Spinal cord (tissue), 3 donors: ENCODE results near the genes RRAD, CTCF and LCAT.

GRCh38 chr16:66925397-66925982, at the start of gene RRAD:
RRAD (minus strand) TSS chr16:66925535.
- PRO-cap = no peak
- RAMPAGE, long total RNA = no peak

GRCh38 chr16:66953447-66953957, 7.6 kb upstream of the CES3 start:
- PRO-cap = no peak
- RAMPAGE, long total RNA = no peak

DNA sequence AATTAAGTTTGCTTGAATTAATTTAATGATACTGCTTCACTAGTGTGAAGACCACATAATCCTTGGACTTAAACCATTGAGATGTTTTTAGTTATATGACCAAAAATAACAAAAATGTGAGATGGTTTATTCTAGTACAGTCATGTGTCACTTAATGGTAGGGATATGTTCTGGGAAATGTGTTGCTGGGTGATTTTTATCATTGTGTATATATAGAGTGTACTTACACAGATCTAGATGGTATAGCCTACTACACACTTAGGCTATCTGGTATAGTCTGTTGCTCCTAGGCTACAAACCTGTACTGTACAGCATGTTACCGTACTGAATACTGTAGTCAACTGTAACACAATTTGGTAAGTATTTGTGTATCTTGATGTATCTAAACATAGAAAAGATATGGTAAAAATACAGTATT, 10.0 kb downstream of the CBFB start:
- PRO-cap = no peak
- RAMPAGE, long total RNA = no peak

DNA sequence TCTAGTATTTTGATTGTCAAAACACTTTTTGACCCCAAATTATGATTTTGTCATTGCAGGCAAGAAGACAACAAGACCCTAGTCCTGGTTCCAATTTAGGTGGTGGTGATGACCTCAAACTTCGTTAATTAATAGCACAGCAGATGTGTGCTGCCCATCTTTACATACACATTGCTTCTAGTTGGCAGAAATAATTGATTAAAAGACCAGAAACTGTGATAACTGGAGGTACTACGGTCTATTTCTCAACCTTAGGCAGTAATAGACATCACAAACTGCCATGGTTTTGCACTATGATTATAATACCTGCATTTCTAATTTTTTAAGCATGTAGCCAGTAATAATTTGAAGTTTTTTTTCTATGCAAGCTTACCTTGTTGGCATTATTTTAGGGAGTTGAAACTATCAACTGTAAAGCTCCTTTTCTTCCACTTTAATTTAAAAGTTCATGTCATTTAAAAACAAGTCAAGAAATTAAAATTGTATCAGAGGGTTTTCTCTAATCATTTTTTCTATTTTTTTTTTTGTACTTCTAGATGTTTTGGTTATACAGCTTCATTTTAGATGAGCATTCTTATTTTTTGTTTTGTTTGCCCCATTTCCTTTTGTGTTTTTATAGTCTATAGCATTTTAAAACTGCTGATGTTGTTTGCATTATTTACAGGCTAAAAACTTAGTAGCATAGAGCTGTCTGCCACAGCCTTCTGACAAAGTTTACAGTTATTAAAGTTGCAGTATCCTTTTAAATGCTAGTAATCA, 10.9 kb upstream of the PHAF1 start:
- PRO-cap = no peak
- RAMPAGE, long total RNA = no peak

- PRO-cap = no peak
- RAMPAGE, long total RNA = no peak
Measured at GRCh38 chr16:67148890-67150027, 1.5 kb downstream of the B3GNT9 start.

GRCh38 chr16:67170159-67171123, 5.9 kb downstream of the HSF4 start:
- PRO-cap = no peak
- RAMPAGE, long total RNA = no peak

DNA sequence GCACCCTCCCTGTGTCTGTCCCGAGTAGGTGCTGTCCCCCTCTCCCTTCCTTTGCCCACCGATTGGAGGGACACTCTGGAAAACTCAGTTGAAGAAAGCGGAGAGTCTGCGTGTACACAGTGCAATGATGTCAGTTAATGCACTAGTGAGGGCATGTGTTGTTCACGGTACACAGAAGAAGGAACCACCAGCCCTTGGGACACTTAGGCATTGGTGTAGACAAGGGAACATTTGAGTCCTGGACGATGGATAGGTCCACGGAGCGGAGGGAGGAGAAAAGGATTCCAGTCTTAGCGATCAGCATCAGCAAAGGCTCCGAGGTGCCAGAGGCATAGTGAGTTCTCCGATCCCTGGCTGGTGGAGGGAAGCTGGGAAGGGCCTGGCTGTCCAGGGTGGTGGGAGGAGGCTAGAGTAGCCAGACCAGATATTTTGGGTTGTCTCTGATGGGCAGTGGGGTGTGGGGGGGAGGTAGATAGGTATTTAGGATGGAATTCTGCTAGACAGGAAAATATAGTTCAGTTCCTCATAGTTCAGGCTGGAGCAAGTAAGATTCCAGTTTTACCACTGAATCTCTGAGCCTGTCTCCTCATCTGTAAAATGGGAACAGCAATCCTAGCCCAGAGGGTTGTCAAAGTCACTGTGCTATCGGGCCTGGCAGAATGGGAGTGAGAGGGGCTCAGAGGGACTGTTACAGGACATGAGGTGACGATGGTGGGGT, 6.7 kb downstream of the HSF4 start:
- PRO-cap = no peak
- RAMPAGE, long total RNA = no peak

DNA sequence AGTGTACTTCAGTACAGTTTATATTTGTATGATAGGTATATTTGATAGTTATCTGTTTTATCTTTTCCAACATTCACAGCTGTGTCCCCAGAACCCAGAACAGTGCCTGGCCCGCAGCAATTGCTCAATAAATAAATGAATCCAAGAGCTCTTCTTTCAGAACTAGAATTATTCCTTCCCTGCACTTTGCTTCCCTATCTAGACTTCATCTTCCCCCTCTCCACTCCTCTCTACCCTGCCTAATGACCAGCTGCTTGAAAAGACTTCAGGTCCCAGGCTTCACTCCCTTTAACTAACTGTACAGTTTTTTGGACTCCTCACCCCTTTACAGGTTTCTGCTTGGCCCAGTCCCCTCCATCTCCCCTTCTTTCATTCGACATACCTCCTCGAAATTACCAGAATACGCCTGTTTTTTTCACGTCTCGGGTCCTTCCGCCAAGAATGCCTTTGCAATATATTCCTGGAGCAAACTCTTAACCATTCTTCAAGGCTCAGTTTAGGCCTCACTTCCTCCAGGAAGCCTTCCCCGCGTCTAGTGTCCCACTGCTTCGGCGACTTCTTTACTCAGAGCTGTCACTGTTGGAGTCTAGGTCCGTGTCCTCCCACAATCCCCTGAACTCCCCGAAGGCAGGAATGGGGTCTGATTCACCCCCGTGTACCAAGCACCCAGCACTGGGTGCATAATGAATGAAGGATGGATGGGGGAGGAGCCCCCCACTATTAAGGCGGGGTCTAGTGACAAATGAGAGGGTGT, 706 bp downstream of the MATCAP1 start:
- PRO-cap = no peak
- RAMPAGE, long total RNA = no peak

- PRO-cap = no peak
- RAMPAGE, long total RNA = no peak
Measured at GRCh38 chr16:67200321-67200909, 1.5 kb downstream of the ELMO3 start.

- PRO-cap = no peak
- RAMPAGE, long total RNA = no peak
Measured at GRCh38 chr16:67394258-67395366, 1.3 kb upstream of the TPPP3 start.

DNA sequence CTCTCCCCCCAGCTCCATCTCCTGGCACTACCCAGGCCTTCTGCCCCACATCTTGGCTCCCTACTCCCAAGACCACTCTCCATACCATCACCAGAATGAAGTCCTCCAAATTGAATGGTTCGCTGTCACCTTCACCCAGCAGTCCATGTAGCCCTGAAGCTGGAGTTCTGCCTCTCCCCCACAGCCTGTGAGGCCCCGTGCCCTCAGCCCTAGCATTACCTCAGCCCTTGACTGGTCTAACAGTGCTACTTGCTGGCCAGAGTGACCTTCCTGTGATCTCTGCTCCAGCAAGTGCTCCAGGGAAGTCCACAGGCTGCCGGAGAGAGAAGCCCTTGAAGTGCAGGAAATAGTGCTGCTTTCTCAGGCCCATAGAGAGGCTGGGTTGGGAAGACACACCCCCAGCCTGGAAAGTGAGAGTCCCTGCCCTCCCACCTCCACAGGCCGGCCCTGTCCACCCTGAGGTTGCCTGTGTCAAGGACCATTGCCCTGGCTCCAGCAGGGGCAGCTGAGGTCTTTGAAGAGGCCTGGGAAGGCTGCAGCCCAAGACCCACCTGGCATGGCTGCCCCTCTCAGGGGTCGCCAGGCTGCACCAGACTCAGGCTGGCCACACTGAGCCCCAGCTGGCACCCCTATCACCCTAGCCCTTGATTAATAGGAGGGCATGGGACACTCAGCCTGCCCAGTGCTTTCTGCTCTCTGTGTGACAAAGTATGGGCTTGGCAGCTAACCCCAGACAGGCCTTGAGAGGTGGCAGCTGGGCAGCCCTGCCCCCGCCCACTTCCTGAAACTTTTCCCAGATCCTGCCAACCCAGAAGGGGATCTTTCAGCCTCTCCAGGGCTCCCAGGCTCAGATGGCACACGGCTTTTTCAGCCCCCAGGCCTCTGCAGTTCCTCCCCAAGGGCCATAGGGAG, 21.8 kb downstream of the ATP6V0D1 start:
- PRO-cap = no peak
- RAMPAGE, long total RNA = no peak

- PRO-cap = no peak
- RAMPAGE, long total RNA = no peak
Measured at GRCh38 chr16:67459986-67460718, 20.8 kb downstream of the ATP6V0D1 start.

DNA sequence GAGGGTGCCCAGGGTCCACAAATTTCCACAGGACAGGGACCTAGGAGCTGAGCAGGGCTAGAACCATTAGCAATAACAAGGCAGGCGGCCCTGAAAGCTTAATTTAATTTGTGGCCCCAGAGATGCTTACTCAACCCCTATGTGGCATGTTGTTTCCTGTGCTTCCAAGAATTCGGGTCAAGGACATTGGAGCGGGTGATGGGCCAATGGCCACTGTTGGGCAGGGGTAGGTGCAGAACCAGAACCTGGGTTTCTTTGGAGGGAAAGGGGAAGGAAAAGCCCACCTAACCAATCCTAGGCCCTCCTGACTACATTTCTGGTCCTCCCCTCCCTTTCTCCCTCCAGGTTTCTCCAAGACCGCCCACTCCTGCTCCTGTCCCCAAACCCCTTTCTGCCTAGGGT, 419 bp upstream of the AGRP start:
- PRO-cap = no peak
- RAMPAGE, long total RNA = no peak

- PRO-cap = no peak
- RAMPAGE, long total RNA = no peak
Measured at GRCh38 chr16:67534834-67535669, 6.4 kb downstream of the RIPOR1 start.

GRCh38 chr16:67561881-67562914, at the start of gene CTCF:
CTCF (plus strand) TSS chr16:67562526.
- PRO-cap = no peak
- RAMPAGE, long total RNA = no peak

GRCh38 chr16:67664123-67664677, 2.4 kb downstream of the ENKD1 start:
- PRO-cap = no peak
- RAMPAGE, long total RNA = no peak

GRCh38 chr16:67684723-67685384, 18.2 kb downstream of the C16orf86 start:
- PRO-cap = no peak
- RAMPAGE, long total RNA = no peak

DNA sequence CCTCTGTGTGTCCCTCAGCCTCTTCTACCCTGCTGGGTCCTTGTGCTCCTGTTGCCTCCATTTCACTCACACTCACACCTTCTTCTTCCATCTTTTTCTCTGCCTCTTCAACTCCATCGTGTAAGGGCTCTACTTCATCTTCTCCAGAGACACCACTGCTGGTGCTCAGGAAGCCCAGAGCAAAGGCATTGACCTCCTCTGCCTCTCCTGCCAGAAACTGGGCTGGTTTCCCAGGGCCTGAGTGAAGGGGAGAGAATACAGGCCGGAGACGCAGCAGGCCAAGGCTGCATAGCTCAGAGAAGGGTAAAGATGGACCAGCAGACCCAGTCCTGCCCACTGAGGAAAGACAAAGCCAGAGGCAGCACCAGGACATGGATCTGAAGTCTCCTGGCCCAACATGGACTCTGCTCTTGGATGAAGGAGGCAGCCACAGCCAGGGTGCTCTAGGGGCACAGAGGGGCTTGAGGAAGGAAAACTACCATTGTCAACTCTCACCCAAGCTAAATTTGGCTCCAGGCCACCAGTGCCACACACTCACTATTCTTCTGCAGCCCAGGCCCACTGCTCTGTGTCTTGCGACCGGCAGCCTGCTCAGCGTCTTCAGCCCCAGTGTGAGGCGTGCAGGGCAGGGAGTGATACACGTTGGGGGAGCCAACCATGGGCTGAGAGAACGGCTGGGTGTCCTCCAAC, 12.1 kb upstream of the THAP11 start:
- PRO-cap = no peak
- RAMPAGE, long total RNA = no peak

DNA sequence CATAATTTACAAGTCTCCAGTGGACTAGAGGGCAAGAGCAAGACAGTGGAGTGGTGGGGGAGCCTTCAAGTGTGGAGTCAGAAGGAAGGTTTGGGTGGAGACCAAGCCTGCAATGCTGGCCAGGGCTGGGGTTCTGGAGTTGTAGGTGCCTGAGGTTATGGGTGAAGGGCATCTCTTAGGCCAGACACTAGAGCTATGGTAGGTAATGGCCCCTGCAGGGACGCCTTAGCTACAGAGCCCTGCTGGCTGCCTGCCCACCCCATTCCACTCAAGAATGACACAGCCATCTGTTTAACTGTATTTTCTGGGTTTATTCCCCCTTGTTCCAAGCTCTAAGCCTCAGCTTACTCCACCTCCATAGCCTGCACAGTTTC, 2.4 kb downstream of the PSMB10 start:
- PRO-cap = no peak
- RAMPAGE, long total RNA = no peak

- PRO-cap = no peak
- RAMPAGE, long total RNA = no peak
Measured at GRCh38 chr16:67943931-67944843, at the start of gene LCAT. LCAT (minus strand) TSS chr16:67944120.